HT-29 (cell line): ENCODE measurements around a stretch of chr1.

DNA sequence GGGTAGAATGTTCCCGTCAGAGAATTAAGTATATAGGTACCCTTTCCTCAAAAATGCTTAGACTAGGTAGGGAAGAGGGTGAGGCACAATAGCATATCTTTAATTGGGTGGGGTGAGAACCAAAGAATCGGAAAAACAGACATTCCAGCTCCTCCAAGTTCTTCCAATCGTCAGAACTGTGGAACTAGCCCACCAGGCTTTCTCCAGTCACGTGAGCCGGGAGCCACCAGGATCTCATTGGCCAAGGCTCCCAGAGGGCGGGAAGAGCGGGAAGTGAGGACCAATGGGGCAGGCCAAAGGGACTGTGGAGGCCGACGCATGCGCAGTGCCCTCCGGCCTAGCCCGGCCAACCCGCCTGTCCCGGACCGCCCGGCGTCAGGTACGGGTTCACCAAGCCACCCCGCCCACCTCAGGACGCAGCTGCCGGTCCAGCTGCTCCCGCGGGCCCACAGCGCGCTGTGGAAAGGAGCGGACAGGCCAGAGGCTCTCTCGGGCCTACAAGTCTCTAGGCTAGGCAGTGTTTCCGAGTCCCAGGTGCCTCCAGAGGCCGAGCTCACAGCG lies 36.2 kb upstream of the OR2T27 start:
- RAMPAGE, long total RNA = no peak

DNA sequence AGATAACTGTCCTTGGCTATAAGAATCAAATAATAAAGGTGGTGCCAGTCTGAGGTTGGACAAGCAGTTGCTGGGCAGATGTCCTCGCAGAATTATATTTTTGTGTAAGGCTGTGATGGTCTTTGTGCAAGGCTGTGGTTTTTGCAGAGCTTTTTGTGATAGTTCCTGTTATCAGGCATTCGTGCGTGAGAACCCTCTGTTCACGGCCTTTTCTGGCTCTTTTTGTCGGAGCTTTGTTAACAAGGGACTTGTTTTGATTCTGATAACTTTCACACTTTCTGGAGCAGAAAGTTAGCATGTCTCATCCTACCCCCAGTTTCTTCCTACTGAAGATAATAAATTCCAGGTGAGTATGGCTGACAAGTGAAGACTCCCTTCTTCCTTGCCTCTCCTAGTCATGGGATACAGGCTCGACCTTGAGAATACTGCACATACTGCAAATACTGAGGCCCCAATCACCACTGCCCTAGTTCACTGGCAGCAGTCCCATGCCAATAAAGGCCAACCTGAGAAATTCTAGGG lies 33.3 kb downstream of the SH3BP5L start:
- RAMPAGE, long total RNA = no peak

- RAMPAGE, long total RNA = no peak
These were observed 4.2 kb upstream of the ZNF692 start for GRCh38 chr1:248862643-248864019.